Bronchial epithelial cell (primary cell): ENCODE results near the gene PODNL1.

DNA sequence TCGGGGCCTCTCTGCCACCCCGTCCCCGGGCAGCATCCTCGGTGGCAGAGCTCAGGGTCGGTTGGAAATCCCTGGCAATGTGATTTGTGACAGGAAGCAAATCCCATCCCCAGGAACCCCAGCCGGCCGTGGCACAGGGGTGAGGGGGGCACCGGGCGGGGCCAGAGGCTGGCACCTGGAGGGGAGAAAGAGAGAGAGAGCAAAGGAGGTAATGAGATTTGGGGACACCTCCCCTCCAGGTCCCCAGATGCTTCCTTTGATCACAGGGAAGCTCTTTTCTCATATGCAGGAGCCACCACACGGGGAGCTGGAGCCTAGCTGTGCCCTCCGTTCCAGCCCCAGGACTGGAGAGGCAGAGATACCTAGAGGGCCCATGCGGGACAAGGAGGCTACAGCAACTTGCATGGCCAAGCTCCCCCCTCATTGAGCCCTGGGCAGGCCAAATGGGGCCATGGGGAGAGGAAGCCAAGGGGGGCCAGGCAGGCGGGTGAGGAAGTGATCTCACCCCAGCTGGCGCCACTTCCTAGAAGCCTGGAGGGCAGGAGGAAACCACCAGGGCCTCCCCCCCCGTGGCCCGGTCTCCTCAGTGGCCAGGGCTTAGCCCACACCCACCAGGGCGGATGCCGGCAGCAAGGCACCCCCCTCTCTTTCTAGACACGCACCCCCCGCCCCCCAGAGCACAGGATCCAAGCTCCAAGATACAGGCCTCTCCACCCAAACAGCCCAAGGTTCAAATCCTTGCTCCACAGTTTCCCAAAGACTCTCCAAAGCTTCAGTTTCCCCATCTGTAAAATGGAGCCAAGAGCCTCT lies 40.2 kb upstream of the NANOS3 start:
- RRBS, 2 experiments: 21 to 25% methylated on average over 7 of the region's 20 CpGs

- RRBS, 2 experiments: 1 to 2% methylated on average over 52 to 58 of the region's 92 CpGs
These were observed 34.3 kb upstream of the NANOS3 start for GRCh38 chr19:13842433-13843255.

DNA sequence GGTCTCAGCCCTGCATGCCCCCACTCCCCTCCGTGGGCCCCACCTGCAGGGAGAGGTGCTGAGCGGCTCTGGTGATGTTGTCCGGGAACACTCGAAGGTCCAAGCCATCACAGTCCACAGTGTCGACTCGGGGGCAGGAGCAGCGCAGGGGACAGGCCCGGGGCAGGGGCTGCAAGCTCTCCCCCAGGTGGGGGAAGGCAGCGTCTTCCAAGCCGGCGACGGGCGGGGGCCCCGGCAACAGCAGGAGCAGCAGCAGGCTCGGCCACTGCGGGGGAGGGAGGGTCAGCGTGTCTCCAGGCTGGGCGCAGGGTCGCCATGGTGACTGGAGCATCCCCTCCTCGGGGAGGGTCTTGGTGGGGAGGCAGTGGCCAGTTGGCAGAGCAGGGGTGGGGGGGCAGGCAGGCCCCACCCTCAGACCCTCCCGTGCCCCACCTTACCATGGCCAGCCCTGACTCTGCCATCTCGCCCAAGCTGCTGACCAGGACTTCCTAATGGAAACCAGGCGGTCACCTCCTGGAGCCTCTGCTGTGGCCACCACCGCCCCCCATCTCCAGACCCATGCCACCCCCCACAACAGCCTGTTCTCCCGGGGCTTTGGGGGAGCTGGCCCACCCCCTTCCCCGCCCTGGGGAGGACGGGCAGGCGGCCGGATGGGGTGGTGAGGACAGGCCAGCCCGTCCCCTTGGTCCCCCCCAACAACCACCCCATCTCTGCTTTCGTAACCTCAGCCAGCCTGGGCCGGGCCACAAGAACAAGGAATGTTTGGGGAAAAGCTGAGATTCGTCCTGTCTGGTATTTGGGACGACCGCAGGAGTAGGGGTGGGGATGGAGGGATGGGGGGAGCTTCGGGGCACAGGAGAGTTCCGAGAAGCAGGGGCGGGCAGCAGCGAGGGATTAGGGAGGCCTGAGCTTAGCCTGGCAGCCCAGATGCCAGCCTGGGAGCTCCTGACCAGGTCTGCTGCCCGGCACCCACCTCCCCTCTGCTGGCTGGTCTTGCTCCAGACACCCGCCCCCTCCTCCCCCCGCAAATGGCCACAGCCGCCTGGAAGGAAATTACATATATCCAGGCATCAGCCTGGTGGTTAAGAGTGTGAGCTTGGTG lies at the start of gene PODNL1:
Gene PODNL1 (minus strand): TSS at position 676 of the 1,102 bp plus-strand sequence.
- RRBS, 2 experiments: 3 to 5% methylated on average over 15 of the region's 43 CpGs

DNA sequence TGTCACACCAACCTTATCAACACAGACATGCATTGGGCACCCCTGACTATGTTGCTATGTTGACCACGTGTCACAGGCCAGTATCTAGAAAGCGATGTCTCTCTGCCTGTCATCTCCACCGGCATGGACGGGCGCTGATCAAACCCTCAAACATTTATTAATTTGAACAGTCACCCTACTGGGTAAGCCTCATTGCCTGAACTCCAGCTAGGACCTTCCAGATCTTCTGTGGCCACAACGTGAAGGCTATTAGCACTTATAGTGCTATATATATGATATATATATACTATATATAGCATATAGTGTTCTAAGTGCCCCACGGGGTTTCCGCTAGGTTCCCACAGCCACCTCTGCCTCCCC lies 1.9 kb downstream of the PALM3 start:
- RRBS, 2 experiments: no CpG with 5 or more reads among the region's 8 CpGs

DNA sequence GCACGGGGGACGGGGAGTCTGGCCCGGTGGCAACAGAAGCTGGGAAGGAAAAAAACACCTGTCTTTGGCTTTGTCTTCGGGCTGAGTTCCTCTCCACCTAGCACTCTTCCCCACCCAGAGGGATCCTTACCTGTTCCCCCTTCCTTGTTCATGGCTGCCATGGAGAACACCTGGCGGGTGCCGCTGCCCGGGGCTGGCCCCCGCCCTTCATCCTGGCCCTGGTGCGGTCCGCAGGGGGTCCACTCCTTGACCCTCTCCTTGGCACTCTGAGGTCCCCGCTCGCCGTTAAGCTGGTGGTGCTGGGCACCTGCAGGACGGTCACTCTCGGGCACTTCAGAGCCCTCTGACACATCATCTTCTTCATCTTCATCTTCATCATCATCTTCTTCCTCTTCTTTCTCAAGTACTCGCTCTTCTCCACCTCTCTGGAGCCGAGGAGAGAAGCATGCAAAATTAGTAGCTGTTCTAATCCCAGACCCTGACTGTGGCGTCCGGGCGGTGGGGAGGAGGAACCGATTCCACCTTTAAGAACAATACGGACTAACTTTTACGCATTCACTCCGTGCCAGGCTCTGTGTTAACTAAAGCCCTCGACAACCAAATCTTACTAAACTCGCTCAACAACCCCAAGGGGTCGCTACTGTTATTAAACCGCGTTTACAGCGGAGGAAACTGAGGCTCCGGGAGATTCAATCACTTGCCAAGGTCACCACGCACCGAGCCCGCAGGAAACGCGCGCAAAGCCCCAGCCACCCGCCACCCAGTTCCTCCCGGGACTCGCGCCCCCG lies 3.5 kb upstream of the C19orf67 start:
- RRBS, 2 experiments: 1 to 2% methylated on average over 7 of the region's 42 CpGs

DNA sequence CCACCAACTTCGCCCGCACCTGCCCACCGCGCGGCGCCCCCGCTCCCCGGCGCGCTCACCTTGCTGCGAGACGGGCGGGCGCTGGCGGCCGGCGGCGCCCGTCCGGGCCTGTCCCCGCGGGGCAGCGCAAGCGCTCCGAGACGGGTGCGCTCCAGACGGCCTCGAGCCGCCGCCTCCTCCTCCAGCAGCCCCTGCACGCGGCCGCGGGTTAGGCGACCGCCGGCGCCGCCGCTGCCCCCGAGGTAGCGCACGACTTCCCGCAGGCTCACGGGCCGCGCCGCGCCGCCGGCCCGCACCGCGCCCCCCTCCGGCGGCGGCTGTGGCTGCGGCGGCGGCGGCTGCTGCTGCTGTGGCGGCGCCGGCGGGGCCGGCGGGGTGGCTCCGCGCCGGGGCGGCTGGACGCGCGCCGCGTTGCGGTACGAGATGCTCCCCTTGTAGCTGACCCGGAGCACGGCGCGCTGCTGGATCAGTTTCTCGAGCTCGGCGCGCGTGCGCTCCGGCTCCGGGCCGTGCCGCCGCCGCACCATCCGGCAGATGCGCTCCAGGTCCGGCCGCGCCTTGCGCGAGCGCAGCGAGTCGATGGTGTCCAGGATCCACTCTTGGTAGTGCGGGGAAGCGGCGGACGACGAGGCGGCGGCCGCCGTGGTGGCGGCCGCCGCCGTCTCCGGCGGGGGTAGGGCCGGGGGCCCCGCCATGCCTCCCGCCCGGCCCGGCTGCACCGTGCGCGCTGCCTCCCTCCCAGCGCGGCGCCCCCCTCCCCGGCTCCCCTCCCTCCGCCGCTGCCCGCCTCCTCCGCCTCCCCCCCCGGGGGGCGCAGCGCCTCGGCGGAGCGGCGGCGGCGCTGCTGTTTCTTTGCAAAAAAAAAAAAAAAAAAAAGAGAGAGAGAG lies 4.4 kb upstream of the C19orf67 start:
- RRBS, 2 experiments: 1 to 2% methylated on average over 74 of the region's 145 CpGs

DNA sequence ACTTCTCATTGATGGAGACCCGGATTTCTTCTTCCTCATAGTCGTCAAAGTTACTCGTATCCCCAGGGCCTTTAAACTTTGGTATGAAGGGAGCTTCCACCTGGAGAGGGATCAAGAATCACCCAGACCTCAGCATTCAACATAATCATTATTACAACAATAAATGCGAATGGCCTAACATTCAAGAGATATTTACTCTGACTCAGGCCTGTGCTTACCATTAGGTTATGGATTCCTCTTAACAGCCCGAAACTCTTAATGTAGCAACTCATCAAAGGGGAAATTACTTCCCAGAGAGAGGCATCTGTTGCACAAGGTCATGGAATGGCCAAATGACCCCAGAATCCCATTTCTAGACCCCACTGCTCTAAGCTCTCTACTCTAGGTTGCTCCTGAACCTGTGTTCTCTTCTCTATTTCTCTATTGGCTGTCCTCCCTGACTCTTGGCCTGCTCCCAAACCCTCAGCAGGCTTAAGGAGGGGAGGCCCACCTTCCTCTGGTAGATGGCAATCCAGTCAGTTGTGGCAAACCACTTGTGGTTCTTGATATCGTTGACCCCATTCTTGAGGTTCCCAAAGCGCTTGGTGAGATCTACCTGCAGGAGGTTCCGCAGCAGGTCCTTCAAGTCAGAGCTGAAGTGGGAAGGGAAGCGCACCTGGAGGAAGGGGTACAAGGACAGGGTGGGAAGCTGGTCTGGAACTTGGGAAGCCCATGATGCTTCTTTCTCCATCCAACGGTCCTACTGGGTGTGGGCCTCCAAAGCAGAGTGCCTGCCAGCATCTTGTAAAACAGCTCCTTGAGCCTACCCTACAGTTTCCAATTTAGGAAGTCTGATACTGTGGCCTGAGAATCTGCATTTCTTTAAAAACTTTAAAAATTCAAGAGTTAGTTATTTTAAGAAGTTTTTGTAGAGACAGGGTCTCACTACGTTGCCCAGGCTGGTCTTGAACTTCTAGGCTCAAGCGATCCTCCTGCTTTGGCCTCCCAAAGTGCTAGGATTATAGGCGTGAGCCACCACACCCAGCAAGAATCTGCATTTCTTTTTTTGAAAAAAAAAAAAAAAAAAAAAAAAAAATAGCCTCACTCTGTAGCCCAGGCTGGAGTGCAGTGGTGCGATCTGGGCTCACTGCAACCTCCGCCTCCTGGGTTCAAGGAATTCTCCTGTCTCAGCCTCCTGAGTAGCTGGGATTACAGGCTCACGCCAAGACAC lies 8.0 kb upstream of the C19orf67 start:
- RRBS, 2 experiments: no CpG with 5 or more reads among the region's 16 CpGs

DNA sequence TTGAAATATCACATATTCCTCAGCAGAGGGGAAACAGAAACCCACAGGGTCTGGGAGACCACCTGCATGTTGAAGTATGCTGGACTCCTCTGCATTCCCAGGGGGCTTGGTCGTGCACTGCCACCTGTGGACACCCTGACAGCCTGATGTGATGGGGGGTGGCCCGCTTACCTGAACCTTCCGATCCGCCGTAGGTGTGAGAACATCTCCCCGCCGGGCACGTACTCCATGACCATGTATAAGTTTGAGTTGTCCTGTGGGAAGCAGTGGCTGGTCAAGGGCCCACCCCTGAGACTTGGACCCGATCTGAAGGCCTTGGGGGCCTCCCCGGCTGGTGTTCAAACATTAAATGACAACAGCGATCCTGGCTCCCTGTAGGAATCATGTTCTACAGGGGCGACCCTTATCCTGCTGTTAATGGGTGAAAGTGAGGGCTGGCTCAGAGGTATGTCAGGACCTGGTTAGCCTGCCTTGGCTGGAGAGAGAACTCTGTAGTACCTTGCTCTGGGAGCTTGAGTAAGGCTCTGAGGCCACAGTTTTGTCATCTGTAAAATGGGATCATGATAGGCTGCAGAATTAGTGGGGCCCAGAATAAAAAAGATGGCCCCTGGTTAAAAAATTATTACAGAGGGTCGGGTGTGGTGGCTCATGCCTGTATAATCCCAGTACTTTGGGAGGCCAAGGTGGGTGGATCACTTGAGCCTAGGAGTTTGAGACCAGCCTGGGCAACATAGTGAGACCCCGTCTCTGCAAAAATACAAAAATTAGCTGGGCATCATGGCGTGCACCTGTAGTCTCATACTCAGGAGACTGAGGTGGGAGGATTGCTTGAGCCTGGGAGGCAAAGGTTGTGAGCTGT lies 15.3 kb upstream of the C19orf67 start:
- RRBS, 2 experiments: 93% methylated on average over 4 of the region's 15 CpGs; no CpG with 5 or more reads in 1 of the 2 experiments

- RRBS, 2 experiments: 83 to 90% methylated on average over 5 of the region's 26 CpGs
These were observed 10.9 kb downstream of the PRKACA start for GRCh38 chr19:14106583-14107164.

GRCh38 chr19:14107165-14108415 lies 10.0 kb downstream of the PRKACA start:
- RRBS, 2 experiments: no CpG with 5 or more reads among the region's 27 CpGs

GRCh38 chr19:14112895-14113625 lies 4.5 kb downstream of the PRKACA start:
- RRBS, 2 experiments: 26 to 33% methylated on average over 3 of the region's 15 CpGs

DNA sequence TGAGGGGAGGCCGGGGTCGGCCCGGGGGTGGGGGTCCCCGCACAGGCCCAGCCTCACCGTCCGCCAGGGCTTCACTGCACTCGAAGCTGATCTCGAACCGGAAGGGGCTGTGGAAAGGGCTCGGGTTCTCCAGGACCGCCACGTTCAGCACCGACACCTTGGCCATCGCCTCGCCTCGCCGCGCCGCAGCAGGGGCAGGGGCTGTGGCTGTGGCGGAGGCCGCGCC lies 185 bp downstream of the ASF1B start:
- RRBS, 2 experiments: 1 to 2% methylated on average over 5 to 6 of the region's 22 CpGs

DNA sequence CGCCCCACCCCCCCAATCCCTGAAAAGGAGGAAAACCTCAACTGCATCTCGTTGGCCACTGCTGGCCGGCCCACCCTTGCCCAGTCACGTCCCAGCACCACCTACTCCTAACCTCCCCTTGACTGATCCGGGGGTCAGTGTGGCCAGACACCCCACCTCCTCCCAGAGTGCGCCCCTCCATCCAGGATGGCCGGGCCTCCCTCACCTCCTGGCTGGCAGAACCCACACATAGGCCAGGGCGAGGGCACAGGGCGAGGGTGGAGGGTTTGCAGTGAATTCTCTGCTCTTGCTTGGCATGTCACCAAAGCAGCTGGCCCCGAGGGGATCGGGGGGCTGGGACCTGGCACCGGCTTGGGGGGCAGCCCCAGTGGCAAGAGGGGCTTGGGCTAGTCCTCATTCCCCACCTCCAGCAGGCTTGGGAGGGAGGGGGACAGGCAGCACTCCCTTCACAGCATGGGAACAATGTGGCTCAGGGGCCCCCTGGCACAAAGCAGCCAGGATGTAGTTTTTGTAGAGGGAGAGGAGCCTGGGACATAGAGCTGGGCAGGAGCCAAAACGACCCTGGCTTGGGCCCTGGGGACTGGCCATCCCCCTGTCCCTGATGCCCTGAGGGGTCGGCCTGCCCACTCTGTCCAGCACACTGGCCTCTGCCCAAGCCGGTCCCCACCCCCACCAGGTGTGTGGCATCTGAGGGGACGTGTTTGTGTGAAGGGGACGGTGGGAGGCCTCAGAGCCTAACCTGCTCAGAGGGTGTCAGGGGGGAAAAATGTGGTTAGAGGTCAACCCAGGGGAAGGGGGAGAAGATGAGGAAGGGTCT lies 28.5 kb upstream of the ASF1B start:
- RRBS, 2 experiments: 63 to 67% methylated on average over 5 of the region's 17 CpGs

GRCh38 chr19:14169852-14170454 lies 33.6 kb upstream of the ASF1B start:
- RRBS, 2 experiments: no CpG with 5 or more reads among the region's 5 CpGs

DNA sequence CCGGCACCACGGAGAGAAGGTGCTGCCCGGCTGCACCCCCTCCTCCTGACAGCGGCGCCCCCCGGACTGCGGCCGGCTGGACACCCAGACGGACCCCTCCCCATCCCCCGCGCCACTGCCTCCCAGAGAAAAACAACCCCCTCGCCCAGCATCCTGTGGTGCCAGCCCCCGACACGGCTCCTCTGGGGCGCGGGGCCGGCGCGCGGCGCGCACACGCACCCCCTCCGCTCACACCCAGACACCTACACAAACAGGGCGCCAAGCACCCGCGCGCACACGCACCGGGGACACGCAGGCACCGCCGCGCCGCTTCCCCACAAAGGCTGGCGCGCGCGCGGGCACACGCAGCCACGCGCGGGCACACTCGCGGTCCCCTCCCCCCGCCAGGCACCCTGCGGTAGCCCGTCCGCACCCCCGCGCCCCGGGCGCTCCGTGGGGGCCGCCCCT lies 621 bp downstream of the ADGRL1 start:
- RRBS, 2 experiments: 1 to 3% methylated on average over 8 of the region's 56 CpGs

DNA sequence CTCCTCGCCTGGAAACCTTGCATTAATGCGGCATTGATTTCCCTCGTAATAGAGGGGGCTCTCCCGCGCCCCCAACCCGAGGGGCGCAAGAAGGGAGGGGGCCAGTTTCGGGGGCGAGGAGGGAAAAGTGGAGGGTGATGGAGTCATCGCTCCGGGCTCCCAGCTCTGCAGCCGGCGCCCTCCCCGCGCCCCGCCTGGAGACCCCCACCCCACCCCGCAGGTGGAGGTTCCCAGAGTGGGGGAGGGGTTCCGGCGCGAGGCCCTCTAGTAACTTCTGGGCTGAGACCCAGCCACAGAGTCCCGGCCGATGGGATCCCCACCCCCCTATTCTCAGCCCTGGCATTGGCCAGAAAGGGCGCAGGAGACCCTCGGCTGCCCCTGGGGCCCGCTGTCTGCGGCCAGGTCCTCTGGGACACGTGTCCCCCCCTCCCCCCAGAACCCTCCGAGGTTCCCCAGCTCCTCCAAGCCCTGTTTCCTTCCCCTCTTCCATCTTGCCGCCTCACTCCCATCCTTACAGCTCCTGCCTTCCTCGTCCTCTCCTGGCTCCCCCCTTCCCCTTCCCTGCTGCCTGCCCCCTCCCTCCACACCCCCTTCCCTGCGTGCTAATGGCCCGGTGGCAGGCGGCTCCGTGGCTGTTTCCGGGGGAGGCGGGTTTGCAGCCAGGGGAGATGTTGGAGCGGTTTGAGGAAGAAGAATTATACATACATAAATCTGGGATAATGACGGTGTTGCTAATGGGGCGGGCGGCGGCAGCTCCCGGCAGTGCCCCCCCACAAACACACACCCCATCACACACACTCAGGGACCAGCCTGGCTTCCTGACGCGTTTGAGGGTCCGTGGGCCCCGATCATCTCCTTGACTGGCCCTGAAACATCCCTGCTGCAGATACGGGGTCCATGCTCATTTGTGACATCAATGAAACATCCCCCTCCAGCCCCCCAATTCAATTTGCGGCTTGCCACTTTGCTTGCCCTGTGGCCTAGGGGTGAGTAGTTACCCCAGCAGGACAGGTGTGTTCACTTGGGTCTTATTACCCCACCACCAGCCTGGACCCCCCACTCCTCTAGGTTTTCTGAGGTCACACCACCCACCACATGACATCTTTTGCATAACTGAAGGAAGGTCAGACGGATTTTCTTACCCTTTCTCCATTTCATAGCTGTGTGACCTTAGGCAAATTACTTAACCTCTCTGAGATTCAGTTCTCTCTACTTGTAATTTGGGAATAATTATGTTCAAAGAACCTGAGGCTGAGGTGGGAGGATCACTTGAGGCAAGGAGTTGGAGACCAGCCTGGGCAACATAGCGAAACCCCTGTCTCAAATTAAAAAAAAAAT lies 43.4 kb upstream of the ADGRL1 start:
- RRBS, 2 experiments: no CpG with 5 or more reads among the region's 50 CpGs

DNA sequence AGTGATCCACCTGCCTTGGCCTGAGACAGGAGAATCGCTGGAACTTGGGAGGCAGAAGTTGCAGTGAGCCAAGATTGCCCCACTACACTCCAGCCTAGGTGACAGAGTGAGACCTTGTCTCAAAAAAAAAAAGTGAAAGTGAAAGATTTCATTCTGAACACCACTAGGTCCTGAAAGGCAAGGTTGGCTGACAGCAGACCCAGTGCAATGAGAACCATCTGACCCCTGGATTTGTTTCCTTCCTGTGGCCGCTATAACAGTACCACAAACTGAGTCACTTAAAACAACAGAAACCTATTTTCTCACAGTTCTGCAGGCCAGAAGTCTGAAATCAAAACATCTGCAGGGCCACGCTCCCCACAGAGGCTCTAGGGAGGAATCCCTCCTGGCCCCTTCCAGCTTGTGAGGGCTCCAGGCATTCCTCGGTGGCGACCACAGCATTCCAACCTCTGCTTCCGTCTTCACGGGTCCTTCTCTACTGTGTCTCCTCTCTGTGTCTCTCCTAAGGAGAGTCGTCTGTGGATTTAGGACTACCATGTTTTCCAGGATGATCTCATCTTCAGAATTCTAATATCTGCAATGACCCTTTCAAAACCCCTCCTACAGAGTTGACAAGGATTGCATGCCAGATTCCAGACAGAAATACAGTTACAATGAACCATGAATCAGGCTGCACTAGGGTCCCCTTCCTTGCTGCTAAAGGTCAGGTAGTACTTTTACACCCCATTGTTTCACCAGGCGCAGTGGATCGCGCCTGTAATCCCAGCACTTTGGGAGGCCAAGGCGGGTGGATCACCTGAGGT lies 78.0 kb upstream of the ADGRL1 start:
- RRBS, 2 experiments: no CpG with 5 or more reads among the region's 12 CpGs

GRCh38 chr19:14370853-14371622 lies 10.2 kb upstream of the ADGRE5 start:
- RRBS, 2 experiments: no CpG with 5 or more reads among the region's 12 CpGs

DNA sequence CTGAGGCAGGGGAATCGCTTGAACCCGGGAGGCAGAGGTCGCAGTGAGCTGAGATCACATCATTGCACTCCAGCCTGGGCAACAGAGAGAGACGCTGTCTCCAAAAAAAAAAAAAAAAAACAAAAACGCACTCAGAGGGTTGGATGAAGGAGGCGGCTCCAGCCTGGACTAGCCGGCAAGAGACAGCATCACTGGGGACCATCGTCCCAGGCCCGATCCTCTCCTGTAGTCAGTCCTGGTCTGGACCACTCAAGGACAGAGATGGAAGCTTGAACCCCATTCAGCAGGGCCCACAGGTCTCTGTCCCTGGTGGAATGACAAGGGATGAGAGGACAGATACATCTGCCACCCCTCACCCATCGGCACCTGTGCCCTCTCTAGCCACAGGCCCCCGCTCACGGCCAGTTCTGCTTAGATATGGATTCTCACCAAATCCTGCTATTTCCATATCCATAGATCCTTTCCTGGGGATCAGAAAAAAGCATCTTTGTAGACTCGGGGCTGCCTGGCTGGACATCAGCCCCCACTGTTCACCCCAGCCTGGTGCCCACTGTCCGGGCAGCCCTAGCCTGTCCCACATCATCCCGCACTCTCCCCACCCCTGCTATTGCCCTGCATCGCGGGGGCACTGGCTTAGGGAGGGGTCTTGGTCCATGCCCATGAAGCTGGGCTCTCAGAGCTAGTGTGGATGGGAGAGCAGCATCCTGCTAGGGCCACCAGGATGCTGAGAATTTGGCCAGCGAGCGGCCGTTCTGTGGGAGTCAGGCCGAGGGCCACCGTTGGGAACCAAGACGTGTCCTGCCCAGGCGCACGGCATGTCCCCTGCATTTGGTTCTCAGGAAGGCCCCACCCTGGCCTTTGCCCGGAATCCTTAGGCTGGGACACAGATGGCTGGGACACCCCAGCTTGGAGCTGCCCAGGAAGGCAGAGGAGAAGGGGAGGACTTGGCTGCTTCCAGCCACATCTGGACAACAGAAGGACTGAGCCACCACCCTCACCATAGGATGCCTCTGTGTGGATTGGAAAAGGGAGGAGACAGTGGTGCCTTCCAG lies 14.3 kb downstream of the ADGRE5 start:
- RRBS, 2 experiments: no CpG with 5 or more reads among the region's 26 CpGs

DNA sequence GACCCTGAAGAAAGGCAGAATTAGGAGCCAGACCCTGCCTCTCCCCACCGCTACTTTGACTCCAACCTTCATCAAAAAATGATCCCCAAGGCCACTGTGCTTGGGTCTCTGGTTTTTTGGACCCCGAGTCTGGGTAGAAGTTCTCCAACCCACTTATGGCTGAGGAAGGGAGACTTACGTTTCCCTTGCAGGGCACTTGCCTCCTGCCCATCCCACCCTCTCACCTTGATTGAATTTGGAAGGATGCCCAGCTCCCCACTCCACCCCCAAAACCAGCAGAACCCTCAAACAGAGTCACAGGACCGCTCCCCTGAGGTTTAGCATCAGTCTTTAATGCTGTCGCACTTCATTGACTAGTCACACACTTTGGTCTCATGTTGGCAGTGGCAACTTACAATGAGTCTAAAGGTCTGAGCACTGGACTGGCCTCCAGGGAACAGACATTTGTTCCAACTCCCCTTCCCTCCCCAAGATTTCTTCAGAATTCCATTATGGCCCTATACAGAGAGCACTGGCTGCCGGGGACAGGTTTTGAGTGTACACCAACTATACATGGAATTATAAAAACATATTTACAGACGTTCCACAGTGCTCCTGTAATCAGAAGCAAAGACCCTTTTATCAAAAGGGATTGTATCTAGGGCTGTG lies 3.6 kb downstream of the DNAJB1 start:
- RRBS, 2 experiments: no CpG with 5 or more reads among the region's 7 CpGs